Melanocyte of skin (primary cell): ENCODE measurements around a stretch of chr6.

- CAGE, long polyA plus RNA, 2 experiments, result no peak in any of the 2 experiments
Measured at GRCh38 chr6:2920810-2921258, 17.7 kb upstream of the SERPINB9 start.

DNA sequence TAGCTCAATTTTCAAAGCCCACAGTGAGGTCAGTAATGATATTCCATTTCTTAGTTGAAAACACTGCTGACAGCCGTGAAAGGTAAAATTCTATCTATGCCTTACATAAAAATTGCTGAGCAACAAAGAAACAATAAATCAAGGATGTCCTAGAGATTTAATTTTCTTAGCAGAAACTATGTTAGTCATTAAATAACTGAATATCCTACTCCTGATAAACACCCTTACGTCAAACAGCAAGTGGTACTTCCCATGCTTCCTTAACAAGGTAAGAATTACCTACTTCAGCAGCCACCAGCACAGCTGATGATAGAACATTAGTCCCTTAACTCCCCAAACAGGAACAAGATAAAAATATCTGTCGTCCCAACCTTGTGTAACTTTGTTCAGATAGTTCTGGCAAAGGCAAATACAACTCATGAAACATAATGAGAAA, 8.8 kb downstream of the SERPINB6 start:
- CAGE, long polyA plus RNA, 2 experiments, result no peak in any of the 2 experiments

DNA sequence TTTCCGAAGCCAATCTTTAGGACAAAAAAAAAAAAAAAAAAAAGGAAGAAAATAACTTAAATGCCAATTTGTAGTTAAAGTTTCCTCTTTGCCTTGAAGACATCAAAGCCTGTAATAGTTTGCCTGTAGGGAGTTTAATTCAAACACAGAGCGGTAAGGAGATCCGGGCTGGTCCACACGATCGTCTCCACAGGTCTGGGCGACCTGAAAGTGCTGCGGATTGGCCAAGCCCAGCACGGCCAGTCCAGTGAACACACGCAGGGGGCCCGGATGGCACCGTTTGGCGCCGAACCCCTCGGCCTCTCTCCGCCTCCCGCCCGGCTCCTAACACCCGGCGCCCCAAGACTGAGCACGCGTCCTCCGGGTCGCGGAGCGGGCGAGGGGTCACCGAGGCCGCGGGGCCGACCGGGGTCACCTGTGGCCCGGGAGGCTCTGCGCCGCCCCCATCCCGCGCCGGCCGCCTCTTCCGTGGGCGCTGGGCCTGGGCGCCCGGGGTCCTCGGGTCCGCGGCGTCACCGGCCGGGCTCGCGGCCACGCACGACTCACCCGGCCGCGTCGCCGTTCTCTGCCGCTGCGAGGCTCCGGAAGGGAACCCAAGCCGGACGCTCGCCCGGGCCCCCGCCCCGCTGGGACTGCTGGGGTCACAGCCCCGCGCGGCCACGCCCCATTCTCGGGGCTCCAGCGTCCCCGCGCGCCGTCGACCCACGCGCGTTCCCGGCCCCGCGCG, 502 bp downstream of the SERPINB6 start:
- CAGE, long polyA plus RNA, 2 experiments, result no peak in any of the 2 experiments

DNA sequence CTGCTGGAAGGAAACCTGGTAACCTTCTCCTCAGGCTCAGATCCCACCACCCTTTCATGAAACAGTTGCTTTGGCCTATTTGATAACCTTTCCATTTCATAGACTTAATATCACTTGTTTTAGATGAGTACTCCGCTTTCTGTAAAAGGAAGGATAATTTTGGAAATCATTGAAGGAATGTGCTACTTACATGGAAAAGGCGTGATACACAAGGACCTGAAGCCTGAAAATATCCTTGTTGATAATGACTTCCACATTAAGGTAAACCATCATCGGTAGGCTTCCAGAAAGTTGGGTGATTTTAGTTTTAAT, 12.5 kb downstream of the RIPK1 start:
- CAGE, long polyA plus RNA, 2 experiments, result no peak in any of the 2 experiments

DNA sequence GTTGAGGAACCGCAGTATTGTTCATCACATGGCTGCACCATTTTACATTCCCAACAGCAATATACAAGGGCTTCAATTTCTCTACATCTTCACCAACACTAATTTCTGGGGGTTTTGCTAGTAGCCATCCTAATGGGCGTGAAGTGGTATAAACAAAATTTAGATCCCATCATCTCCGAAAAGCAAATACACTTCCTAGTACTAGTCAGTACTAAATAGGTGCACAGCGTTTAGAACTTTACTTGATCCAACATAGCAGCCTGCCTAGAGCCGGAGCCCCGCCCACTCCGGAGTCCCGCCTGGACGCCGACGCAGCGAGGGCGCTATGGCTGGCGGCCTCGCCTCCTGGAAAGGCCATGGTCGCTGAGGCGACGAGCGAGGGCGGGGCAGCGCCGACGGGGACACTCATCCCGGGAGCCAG, 433 bp upstream of the BPHL start:
- CAGE, long polyA plus RNA, 2 experiments, result no peak in any of the 2 experiments

- CAGE, long polyA plus RNA, 2 experiments, result no peak in any of the 2 experiments
Measured at GRCh38 chr6:3136987-3137908, 18.7 kb downstream of the BPHL start.

DNA sequence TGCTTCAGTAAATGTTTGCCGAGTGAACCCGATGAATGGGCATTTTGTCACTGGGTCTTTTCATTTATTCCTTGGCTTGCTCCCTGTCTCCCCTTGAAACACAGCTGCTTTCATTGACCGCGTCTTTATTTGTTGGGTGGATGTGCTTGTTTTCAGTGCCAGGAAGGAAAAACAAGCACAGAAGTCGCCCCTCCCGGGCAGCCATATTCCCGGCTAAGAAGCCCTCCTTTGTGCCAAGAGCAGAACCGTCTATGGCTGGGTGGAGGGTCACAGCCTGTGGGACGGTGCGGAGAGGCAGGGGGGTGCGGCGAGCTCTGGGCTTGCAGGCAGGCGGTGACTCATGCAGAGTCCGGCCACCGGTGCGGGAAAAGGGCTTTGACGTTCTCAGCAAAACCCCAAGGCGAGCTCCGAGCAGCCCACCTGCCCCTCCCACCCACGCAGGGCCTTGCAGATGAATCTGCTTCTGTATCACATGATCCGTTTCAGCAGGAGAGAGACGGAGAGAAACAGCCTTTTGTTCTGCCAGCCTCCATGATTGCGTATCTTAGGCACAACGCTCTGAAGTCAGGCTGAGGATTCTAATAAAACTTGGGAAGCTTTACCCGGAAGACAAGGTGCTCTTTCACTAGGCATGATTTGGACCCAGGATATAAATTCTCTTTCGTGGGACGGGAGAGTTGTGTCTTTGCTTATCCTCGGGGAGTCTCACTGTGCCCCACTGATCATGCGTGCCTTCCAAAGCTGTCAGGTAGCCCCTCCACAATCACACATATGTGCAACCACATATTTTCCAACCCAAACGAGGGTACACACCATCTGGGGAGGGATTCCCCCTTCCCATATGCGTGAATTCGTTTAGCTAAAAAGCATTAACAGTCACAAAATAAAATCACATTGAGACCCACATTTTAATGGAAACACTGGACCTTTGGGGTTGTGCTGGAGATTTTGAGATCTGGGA, 11.0 kb upstream of the PSMG4 start:
- CAGE, long polyA plus RNA, 2 experiments, result no peak in any of the 2 experiments

DNA sequence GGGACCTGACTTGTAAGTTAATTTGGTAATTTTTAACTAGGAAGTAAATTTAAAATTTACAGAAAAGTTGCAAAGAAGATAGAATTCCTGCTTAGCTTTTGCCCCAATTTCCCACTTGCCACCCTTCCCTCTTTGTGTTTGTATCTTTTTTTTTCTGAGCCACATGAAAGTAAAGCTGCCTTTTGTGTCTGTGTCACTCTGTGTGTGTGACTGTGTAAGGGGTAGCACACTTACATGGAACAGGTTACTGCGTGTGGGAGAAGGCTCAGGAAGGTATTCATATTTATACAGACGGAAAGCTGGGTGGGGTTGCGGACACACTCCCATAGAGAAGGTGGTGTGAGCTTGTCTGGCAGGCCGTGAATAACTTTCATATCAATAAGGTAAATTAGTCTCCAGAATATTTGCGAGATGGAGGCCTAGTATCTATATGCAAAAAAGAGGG, 6.0 kb downstream of the PSMG4 start:
- CAGE, long polyA plus RNA, 2 experiments, result no peak in any of the 2 experiments

DNA sequence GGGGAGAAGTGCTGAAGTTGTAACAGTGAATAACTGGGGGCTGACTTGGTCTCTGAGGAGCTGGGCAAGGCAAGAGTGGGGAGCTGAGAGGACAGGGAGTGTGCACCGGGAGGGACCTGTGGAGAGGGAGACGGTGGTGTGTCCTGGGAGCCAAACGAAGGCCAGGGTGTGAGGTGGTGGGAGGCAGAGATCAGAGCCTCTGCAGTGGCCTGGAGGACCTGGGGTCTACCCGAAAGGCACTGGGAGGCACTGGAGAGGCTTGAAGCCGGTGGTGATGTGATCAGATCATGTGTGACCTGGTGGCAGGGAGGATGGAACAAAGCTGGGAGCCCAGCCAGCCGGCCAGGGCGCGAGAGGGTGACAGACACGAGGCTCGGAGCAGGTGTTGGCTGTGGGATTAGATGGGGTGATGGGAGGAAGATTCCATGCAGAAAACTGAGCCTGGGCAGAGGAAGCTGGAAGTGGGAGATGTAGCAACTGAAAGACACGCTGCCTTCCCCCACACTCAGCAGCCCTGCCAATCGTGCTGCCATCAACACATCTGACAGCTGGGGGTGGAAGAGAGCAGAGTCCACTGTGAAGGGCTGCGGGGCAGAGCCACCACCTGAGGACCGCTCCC, 36.6 kb downstream of the PSMG4 start:
- CAGE, long polyA plus RNA, 2 experiments, result no peak in any of the 2 experiments

- CAGE, long polyA plus RNA, 2 experiments, result no peak in any of the 2 experiments
Measured at GRCh38 chr6:3321554-3322051, 62.9 kb downstream of the PSMG4 start.

DNA sequence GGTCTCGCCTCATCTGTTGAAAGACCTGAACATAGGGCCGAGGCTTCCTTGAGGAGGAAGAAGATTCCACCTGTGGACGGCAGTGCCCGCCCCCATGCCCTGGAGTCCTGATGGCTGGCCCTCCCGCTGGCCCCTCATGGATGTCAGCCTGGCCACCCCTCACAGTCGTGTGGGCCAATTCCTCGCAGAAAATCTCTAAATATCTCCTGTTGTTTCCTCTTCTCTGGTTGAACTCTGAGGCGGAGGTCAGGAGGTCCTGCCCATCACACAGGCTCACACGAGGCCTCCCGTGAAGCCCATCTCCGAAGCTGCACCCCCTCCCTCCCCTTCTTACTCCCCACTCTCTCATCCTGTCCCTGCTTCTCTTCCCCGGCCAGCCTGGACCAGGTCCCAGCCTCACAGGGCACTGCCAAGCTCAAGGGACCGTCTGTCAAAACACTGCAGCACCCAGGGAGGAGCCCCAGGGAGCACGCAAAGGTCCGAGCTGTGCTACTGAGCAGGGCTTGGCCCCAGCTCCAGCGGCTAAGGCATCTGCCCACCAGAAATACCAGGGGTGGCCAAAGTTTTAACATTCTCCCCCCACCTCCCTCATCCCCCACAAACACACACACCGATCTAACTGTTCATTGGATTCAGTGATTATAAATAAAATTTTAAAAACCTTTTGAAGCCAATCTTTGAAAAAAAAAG, 70.0 kb downstream of the PSMG4 start:
- CAGE, long polyA plus RNA, 2 experiments, result no peak in any of the 2 experiments

DNA sequence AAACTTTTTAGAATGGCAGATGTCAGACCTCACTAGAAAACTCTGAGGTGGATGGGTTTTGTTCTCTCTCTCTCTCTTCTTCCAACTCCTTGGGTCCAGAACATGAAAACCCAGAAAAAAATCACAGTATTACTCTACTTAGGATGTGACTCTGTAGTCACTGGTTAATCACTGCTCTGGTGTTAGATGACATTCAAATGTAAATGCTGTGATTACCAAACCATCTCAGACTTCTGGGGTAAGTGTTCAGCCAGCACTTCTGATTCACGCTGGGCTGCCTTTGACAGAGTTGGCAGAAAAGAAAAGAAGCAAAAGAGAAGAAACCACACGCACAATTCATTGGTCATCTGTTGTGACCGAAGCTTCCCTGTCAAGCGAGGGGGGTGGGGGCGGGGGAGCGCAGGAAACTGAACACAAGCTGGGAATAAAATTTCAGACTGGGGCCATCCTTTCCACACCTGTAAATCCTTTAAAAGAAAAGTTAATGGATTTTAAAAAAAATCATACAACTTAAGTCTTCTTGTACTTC, 82.7 kb downstream of the PSMG4 start:
- CAGE, long polyA plus RNA, 2 experiments, result no peak in any of the 2 experiments

DNA sequence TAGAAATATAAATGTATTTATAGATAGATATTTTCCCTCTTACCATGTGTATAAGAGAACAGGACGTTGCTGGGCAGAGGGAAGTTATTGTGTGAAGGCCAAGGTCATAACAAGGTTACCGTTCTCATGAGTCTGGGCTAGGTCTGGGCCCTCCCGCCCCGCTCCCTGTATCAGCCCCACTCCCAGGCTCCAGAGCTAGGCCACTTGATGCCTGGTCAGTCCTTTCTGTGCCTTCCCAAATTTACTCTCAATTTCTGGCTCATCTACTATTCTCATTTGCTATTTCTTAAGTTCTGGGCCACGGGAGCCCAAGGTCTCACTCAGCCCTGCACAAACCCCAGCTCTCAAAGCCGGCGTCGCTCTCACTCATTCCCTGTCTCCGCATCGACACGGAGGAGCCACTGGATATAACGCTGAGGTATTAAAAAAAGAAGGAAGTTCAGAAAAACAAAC, 96.7 kb downstream of the PSMG4 start:
- CAGE, long polyA plus RNA, 2 experiments, result no peak in any of the 2 experiments

- CAGE, long polyA plus RNA, 2 experiments, result no peak in any of the 2 experiments
Measured at GRCh38 chr6:3383487-3383991, 73.3 kb downstream of the SLC22A23 start.

DNA sequence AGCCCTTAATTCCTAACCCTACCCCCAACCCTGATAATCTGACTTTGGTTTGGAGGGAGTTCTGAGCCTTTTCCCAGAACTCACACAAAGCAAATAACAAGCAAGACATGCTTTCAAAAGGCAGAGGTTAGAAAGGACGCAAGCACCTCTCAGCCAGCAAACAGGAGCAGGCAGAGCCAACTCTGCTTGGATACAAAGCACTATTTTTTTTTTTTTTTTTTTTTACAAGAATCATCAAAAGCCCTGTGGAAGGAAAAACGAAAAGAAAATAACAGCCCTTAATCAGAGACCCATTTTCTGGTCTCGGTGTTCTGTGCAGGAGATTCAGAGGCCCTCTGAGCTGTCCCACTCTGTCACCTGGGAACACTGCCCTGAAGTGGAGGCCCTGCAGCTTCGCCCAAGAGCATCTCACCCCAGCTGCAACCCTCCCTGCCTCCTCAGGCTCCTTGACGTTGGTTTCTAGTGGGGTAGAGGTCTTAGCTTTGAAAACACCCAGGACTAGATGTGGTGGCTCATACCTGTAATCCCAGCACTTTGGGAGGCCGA, 58.5 kb downstream of the SLC22A23 start:
- CAGE, long polyA plus RNA, 2 experiments, result no peak in any of the 2 experiments

DNA sequence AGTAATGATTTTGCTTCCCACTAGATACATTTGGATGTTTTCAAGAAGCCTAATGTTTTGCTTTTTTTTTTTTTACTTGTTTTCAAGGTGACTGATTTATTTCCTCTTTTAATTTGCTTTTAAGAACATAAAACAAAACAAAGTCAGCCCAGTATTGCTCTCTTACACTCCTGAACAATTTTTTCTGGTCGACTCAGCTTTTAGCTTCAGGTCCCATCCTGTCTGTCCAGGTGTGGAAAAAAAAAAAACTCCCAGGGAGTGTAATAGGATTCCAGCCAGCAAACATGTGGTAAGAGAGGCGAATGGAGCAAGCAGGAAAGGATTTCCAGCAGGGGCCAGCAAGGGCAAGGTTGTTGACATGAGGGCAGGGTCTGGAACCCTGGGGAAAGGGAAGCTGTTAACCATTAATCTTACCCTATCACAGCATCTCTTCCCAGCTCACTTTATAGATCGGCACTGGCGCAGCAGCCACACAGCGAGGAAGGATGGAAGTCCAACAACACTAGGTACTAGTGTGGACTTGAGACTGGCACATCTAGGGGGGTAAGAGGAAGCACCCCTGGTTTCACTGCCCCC, 53.6 kb downstream of the SLC22A23 start:
- CAGE, long polyA plus RNA, 2 experiments, result no peak in any of the 2 experiments

- CAGE, long polyA plus RNA, 2 experiments, result no peak in any of the 2 experiments
Measured at GRCh38 chr6:3444325-3445391, 12.2 kb downstream of the SLC22A23 start.

GRCh38 chr6:3454958-3455456, 1.8 kb downstream of the SLC22A23 start:
- CAGE, long polyA plus RNA, 2 experiments, result no peak in any of the 2 experiments

DNA sequence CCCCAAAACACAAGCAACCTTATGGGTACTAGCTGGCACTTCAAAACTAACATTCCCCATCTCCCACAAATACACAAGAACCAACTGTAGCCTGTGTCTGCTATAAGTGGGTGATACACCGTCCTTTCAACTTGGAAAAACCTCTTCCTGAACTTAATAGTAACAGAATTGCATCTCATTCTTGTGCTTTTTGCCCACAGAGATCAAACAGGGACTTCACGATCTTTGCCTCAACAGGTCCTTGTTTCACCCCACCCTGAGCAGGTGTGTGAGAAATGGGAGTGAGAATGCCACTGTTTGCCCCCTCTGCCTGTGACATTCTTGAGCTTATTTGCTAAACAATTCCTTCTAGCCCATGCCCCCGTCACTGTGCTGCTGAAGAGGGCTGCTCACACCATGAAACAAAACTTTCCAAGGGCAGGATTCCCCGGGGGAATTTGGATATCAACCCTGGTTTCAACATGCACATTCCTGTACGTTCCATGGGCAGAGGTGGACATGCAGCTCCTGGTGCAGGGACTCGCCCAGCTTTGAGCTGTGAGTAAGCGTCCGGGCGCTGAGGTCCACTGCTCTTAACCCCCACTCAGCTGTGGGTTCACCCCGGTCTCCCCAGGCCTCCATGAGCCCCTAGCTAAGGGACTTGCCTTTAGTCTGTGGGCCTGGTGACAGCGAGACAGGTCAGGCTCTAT, 70.0 kb upstream of the SLC22A23 start:
- CAGE, long polyA plus RNA, 2 experiments, result no peak in any of the 2 experiments

- CAGE, long polyA plus RNA, 2 experiments, result no peak in any of the 2 experiments
Measured at GRCh38 chr6:3743984-3744533, 7.5 kb downstream of the PXDC1 start.